Temporal lobe (tissue), 2 donors: ENCODE results near the gene CD40.

DNA sequence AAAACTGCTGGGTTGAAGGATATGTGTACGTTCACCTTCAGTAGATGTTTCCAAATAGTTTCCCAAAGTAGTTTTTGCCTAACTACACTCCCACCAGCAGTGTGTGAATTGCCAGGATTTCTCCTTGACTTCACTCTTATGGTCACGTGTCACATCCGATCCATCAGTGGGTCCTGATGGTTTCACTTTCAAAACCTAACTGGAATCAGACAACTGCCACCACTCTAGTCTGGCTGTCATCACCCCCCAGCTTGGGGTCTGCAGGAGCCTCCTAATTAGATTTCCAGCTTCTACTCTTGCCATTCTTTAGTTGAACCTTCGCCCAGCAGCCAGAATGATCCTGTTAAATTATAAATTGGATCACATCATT lies 8.5 kb upstream of the SLC12A5 start:
- RAMPAGE, long total RNA: no peak

GRCh38 chr20:46058124-46059007 lies 29.4 kb downstream of the SLC12A5 start:
- RAMPAGE, long total RNA: no peak

- RAMPAGE, long total RNA: no peak
Observed at GRCh38 chr20:46072317-46073268, 17.2 kb downstream of the NCOA5 start.

GRCh38 chr20:46117800-46118428 lies at the start of gene CD40:
Gene CD40, plus strand, starts transcription at chr20:46118314.
- RAMPAGE, long total RNA: no peak

- RAMPAGE, long total RNA: no peak
Observed at GRCh38 chr20:46209975-46210493, 91.9 kb downstream of the CD40 start.

DNA sequence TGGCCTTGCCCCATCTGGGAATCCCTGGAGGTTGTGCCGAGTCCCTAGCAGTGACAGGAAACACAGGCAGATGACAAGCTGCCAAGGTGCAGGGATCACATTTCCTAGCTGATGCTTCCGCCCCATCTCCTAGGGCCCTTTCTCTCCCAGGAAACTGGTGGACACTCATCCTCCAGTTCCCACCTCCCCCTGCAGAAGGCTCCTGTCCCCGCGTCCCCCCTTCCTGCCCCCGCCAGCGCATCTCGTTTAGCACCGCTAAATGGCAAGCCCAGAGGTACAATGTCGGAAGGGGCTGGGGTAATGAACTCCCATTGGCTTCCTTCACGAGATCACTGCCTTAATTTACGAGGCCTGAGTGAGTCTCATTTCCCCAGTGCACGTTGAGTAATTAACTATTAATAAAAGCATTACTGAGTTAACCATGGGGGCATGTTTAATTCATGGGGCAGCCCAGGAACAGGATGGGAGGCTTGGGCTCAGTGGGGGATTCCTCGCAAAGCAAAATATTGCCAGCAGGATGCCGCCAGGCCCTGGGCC lies 20.6 kb downstream of the SLC35C2 start:
- RAMPAGE, long total RNA: no peak

- RAMPAGE, long total RNA: no peak
Observed at GRCh38 chr20:46400746-46401494, 5.5 kb downstream of the ELMO2 start.

- RAMPAGE, long total RNA: no peak
Observed at GRCh38 chr20:46710423-46710861, 993 bp downstream of the SLC2A10 start.

DNA sequence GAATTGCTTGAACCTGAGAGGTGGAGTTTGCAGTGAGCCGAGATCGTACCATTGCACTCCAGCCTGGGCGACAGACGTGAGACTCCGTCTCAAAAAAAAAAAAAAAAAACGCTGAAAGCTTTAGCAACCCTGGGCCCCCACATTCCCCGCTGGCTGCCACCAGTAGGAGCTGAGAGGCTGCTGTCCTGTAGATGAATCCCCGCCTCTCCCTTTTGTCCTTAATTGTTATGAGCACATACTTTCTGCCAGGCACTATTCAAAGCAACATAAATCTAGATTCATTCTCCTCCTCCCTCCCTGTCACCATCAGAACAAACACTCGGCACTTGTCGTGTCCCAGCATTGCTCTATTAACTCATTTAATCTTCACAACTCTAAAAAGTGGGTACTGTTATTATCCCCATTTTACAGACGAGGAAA lies 97.2 kb downstream of the EYA2 start:
- RAMPAGE, long total RNA: no peak

DNA sequence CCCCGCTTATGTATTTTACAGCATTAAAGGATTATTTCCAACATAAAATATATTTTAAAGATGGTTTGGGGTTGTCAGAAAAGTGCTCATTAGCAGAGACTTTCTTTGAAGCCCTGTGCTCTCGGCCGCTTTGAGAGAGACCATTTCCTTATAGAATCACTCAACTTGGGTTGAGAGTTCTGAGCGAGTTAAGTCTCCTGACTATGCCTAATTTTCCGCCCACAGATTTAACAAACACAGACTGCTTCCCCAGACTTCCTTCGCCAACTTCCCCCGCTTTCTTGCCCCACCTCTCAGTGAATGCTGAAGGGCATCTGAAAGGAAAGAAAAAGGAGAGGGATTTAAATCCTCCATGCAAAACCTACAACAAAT lies 223.9 kb downstream of the EYA2 start:
- RAMPAGE, long total RNA: no peak

GRCh38 chr20:47213989-47214170 lies 142.6 kb downstream of the ZMYND8 start:
- RAMPAGE, long total RNA: no peak

GRCh38 chr20:47226816-47227630 lies 129.5 kb downstream of the ZMYND8 start:
- RAMPAGE, long total RNA: no peak

DNA sequence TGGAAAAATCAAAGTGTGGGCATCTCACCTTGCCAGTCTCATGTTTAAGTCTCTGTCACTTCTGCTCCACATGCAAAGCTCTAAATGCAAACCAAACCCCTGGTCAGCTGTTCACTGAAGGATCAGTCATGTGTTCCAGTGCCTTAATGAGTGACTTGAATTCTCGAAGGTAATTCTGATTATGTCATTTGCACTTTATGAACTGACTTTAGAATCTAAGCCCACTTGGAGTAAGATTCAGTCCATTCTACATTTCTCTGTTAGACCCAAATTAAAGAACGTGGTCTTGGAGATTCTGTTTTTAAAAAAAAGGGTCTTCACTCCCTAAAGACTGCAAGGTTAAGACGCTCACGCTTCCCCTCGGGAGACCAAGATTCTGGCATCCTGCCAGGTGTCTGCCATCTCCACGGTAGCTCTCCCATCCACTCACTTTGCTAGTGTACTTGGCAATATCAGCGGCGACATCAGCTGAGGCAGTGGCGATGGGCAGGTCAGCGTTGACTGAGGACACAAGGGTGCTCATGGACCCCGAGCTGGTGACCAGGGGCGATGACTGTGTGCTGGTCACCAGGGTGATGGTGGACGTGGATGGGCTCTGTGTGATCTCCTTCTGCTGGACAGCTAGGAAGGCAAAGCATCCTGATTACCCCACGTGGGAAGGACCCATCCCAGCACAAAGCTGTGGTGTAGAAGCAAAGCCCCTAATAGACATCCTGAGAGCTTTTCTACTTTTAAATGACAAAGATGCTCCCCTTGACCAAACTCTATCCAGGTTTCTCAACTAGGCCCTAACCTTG lies 120.4 kb downstream of the ZMYND8 start:
- RAMPAGE, long total RNA: no peak

- RAMPAGE, long total RNA: no peak
Observed at GRCh38 chr20:47256577-47257365, 99.7 kb downstream of the ZMYND8 start.

- RAMPAGE, long total RNA: no peak
Observed at GRCh38 chr20:47278104-47279313, 78.0 kb downstream of the ZMYND8 start.

DNA sequence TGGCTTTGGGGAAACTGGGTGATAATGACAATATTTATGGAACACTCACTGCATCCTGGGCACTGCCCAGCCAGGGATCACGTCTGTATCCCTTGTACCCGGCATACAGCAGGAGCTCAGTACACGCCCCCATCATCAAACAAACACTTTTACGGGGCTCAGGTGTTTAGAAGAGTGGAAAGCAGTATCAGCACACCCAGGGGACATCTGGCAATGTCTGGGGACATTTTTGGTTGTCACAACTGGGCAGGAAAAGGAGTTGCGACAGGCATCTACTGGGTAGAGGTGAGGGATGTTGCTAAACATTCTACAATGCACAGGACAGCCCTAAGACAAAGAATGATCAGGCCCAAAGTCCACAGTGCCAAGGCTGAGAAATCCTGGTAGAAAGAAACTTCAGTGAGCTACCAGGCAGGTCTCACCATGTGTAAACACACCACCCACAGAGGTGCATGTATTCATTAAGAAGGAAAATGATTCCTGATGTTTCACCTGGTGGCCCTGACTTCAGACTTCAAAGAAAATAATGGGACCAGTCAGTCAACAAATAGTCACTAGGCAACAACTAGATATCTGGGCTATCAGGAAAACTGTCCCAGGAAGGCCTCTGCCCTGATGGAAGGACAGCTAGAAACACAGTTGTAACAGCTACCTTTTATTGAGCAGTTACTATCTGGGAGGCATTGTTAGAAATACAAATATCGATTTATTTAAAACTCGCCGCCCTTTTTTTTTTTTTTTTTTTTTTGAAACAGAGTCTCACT lies 35.2 kb downstream of the ZMYND8 start:
- RAMPAGE, long total RNA: no peak

GRCh38 chr20:47351397-47352055 lies 5.0 kb downstream of the ZMYND8 start:
- RAMPAGE, long total RNA: no peak

- RAMPAGE, long total RNA: no peak
Observed at GRCh38 chr20:47686392-47687106, 98.7 kb downstream of the SULF2 start.

DNA sequence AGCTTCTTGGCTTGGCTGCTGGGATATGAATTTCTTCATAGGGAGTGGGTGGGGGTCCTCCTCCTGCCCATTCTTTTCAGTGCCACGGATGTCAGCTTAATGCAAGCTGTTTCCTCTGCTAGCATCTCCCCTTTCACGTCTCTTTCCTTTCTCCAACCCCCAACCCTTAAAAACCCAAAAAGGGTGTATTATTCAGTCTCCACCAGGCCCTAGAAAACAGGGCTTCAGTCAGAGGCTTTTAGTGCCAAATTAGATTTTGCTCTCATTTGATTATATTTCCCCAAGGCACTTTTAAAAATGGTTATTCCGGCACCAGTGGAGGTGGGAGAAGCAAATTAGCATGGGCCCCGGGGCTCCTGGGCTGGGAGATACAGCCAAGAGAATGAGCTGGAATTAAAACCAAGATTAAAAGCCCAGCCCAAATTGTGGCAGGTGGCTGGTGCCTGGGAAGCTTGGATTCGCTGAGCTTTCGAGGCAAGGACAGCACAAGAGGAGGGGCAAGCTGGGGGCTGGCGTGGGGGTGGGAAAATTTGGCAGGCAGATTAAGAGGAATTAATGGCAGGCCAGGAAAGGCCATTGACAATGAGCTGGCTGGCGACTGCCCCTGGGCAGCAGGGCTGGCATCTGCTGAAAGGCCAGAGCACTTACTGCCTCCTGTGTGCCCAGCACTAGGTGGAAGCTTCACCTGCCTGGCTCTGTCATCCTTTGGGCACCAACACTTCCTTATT lies 76.4 kb downstream of the SULF2 start:
- RAMPAGE, long total RNA: no peak

GRCh38 chr20:47741854-47742540 lies 43.3 kb downstream of the SULF2 start:
- RAMPAGE, long total RNA: no peak